Body of pancreas (tissue), 2 donors: ENCODE measurements around a stretch of chr11.

DNA sequence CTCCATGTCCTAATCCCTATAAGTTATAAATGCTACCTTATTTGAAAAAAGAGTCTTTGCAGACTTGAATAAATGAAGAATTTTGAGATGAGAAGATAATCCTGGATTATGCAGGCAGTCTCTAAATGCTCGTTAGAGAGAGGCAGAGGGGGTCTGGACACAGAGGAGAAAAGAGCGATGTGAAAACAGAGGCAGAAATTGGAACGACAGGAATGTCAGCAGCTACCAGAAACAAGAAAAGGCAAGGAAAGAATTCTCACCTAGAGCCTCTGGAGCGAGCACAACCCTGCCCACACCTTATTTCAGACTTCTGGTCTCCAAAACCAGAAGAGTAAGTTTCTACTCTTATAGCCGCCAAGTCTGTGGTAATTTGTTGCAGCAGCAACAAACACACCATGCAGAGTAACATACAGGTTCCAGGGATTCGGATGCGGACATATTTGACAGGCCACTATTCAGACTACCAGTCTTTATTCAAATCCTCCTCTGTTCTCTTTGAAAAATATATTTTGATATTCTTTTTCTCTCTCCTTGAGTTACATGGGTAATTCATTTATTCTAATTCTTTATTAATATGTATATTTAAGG lies 23.8 kb upstream of the ARHGAP32 start:
- PRO-cap, result no peak
- RAMPAGE, long total RNA, 2 experiments, result no peak in any of the 2 experiments

DNA sequence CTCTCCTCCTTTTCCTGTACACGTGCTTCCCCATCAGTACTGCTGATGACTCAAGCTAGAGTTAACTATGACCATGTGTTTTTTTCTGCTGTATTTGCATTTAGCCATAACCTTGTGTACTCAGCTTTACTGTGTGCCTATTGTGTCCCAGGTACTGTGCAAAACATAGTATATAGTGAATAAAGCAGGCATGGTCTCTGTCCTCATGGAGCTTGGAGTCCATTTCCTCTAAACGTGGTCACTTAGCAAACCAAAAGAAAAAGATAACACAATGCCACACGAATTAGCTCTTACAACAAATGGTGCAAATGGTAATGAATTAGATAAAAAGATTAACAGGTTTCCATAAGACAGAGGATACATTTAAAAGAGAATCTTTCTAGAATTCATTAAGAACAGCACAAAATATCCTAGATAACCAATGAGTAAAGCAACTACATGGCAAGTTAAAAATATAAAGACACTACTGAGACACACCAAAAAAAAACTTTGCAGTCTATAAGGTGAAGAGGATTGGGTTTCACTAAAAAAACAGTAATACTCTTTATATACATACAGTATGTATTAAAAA lies 56.7 kb upstream of the ARHGAP32 start:
- PRO-cap, result no peak
- RAMPAGE, long total RNA, 2 experiments, result start-site peak on the minus strand in 1 of 2 experiments, centred at position 348 of the sequence, 11 reads per replicate

DNA sequence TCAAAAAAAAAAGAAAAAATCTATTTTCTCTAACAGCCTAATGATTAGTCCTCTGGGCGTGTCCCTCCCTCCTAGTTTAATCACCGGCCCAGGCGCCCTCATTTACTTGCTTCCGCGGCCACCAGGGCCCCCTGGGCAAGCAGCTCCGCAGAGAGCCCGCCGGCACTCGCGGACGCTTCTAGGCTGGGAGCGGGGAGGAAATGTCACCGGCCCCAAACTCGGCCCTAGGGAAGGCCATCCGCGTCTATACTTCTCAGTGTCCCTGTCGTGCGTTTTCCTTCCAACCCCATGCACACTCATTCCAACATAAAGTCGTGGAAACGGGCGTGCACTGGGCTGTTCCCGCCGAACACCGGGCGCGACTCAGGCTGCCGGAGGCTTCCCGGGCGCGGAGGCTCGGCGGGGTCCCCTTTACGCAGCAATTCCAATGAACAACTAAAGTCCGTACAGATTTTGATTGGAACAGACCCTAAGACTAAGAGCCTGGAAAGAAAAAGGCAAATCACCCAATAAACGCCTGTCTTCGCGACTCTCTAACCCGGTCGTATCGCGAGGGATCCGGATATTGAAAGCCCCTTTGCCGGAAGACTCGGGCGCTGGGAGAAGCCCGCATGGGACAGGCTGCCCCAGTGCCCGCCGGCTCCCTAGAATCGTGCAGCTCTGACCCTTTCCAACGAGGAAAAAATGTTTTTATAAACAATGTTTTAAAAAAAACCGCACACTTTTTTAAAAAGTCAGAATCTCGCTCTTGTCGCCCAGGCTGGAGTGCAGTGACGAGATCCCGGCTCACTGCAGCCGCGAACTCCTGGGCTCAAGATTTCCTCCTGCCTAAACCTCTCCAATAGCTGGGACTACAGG lies 1.4 kb upstream of the BARX2 start:
- PRO-cap, result no peak
- RAMPAGE, long total RNA, 2 experiments, result no peak in any of the 2 experiments

GRCh38 chr11:129440204-129440587 lies 64.5 kb downstream of the BARX2 start:
- PRO-cap, result unidirectional peak, minus-strand start at chr11:129440483
- RAMPAGE, long total RNA, 2 experiments, result no peak in any of the 2 experiments

- PRO-cap, result no peak
- RAMPAGE, long total RNA, 2 experiments, result no peak in any of the 2 experiments
Measured at GRCh38 chr11:129453212-129453901, 77.7 kb downstream of the BARX2 start.

- PRO-cap, result no peak
- RAMPAGE, long total RNA, 2 experiments, result no peak in any of the 2 experiments
Measured at GRCh38 chr11:129695618-129695935, 120.1 kb upstream of the TMEM45B start.

- PRO-cap, result no peak
- RAMPAGE, long total RNA, 2 experiments, result no peak in any of the 2 experiments
Measured at GRCh38 chr11:129695982-129696459, 119.6 kb upstream of the TMEM45B start.

- PRO-cap, result no peak
- RAMPAGE, long total RNA, 2 experiments, result no peak in any of the 2 experiments
Measured at GRCh38 chr11:129824823-129825927, 9.5 kb downstream of the TMEM45B start.

DNA sequence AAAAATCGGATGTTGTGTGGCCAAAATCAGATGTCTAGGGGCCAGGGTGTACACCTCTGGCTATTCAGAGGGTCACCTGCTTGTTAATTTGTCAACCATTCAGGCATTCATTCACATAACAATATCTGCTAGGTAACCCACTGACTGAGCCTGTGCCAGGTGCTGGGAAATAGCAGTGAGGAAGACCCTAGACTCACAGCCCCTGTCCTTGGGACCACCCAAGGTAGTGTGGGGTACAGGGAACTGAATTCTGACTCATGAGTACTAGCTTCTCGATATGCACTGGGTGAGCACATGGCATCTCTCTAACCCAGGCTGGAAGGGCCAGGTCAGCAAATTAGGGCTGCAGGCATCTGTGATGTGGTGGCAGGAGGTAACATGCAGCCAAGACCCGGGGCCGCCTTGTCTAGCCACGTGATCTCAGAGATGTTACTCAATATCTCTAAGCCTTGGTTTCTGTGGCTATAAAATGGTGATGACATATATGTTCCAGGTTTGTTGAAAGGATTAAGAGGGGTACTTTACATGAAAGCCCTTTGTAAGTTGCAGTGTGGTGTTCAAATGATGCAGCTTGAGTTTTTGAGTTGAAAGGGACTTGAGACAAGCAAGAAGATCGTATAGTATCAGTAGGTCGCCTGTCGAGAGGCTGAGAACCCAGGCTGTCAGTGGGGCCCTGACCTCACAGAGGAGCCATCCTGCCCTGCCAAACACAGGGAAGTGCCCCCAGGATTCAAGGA lies 3.1 kb downstream of the ST14 start:
- PRO-cap, result no peak
- RAMPAGE, long total RNA, 2 experiments, result no peak in any of the 2 experiments

DNA sequence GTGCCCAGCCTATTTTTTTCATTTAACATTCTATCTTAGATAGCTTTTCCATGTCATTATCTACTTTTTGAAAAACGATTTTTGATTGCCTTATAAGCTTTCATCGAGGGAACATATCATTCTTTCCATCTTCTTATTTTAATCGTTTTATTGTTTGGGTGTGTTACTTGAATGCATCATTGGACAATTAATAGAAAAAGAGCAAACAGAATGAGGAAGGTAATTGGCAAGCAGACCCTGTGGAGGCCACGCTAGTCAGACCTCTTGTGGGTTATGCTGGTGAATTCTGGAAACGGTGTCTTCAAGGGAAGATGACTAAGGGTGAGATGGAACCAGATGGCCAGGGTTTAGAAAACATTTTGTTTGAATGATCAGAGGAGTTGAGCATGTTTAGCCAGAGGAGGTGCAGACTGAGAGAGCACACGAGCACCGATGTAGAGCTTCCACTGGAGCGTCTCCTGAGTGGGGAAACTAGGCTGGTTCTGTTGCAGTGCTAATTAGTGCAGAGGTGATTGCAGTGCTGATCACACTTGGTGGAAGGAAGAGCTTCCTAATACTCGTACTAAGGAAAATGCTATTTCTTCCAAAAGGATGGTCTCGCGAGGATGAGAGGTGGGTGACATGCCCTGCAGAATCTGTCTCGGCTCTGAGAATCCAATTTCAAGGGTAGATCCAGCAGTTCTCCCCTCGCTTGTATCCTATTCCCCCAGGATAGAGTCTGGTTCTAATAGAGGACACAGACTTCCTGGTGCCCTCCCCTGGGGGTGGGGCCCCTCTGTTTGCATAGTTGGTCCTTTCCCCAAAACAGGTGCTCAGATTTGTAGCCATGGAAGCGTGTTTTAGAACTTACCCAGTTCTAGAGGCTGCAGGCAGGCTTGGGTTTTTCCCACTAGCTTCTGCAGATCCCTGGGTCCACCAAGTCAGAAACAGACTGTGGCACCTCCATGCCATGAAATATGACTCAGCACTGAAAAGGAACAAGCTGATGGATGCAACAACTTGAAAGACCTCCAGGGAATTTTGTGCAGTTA lies 8.7 kb downstream of the ST14 start:
- PRO-cap, result no peak
- RAMPAGE, long total RNA, 2 experiments, result no peak in any of the 2 experiments

- PRO-cap, result no peak
- RAMPAGE, long total RNA, 2 experiments, result no peak in any of the 2 experiments
Measured at GRCh38 chr11:130180529-130180844, 20.9 kb downstream of the ST14 start.

DNA sequence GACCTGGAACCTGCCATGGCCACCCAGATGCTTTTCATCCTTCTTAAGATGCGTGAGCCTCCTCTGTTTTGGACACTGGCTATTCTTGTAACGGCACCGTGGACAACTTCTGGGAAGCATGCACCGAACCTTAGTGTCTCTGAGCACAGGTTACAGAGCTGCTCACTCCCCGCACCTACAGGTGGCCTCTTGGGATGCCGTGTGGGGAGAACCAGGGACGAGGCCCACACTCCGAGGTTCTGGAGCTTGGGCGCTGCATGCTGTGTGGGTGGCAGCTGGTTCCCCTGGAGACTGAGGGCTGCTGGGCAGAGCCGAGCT lies 60.6 kb downstream of the ST14 start:
- PRO-cap, result no peak
- RAMPAGE, long total RNA, 2 experiments, result no peak in any of the 2 experiments

DNA sequence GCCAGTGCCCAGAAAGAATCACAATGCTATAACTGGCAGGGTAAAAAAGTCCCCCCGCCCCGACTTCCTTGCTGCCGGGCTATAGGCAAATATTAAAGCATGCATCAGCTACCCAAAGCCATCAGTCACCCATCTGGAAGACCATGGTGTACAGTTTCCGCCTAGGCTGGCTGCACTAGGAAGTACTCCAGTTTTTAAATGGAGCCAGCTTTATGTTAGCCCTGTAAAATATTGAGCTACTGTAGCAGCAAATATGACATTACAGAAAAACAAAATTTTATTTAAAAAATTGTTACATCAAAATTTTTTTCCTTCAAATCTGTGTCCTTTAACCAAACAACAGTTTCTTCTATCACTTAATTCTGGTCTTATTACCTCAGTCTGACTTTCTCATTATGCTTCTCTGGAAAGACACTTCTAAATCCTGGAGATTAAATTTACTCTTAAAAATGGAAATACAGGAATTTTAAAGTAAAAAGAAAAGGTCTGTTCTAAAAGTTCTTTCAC lies 67.9 kb downstream of the ST14 start:
- PRO-cap, result no peak
- RAMPAGE, long total RNA, 2 experiments, result no peak in any of the 2 experiments

- PRO-cap, result no peak
- RAMPAGE, long total RNA, 2 experiments, result no peak in any of the 2 experiments
Measured at GRCh38 chr11:130403106-130403917, 25.1 kb downstream of the ADAMTS8 start.

DNA sequence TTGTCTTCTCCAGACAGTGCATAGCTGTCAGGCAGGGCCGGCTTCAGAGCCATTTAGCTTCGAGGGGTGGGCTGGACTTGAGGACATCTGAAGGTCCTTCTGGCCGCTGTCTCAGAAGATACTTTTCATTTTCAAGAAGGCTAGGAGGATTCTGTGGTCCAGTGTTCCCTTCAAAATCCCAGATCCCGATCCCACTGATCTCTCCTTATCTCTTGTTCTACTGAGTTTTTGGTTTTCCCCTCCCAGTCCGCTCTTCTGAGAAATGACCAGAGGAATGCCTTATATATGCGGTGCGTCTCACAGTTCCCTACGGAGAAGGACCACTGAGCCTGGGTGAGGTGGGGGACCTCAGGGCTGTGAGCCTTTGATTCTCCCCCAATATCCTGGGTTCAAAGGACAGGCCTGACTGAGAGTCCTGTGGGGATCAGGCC lies 7.0 kb downstream of the ADAMTS8 start:
- PRO-cap, result no peak
- RAMPAGE, long total RNA, 2 experiments, result no peak in any of the 2 experiments

GRCh38 chr11:130522050-130523153 lies 74.0 kb downstream of the ADAMTS15 start:
- PRO-cap, result bidirectional peak, plus-strand start at chr11:130522474, minus-strand start at chr11:130522348
- RAMPAGE, long total RNA, 2 experiments, result no peak in any of the 2 experiments

- PRO-cap, result no peak
- RAMPAGE, long total RNA, 2 experiments, result no peak in any of the 2 experiments
Measured at GRCh38 chr11:130648402-130649011, 200.1 kb downstream of the ADAMTS15 start.

- PRO-cap, result no peak
- RAMPAGE, long total RNA, 2 experiments, result no peak in any of the 2 experiments
Measured at GRCh38 chr11:130653644-130654166, 205.3 kb downstream of the ADAMTS15 start.

DNA sequence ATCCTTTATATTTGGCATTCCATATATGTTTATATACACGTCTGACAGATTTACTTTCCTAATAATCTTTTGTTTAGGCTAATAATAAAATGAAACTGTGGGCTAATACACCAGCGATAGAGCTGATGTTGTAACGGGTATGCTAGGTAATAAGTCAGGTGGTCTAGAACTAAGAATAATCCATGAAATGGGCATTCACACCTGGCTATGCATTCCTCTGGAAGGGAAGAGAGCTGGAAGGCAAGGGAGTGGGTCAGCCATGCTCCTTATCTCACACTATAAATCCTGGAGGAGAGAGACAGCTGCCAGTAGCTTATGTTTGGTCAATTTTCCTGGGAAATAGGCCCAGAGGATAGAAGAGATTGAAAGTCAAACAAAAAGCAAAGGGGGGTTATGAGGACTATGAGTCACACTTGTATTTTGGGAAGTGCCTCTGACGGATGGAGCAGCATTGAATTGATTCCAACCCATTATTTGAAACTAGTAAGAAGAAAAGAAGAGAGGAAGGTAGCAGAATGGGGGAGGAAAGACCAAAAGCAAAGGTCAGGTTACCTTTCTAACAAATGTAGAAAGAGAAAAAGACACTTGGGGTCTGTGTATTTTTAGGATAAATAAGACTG lies 25.0 kb downstream of the SNX19 start:
- PRO-cap, result no peak
- RAMPAGE, long total RNA, 2 experiments, result no peak in any of the 2 experiments

- PRO-cap, result no peak
- RAMPAGE, long total RNA, 2 experiments, result no peak in any of the 2 experiments
Measured at GRCh38 chr11:130914605-130915224, 1.6 kb downstream of the SNX19 start.